Endometrial microvascular endothelial cells (primary cell): ENCODE data around the gene WLS.

- RAMPAGE, long total RNA = no peak
These were observed 168.3 kb upstream of the SGIP1 start for GRCh38 chr1:66365460-66366154.

GRCh38 chr1:66373157-66373672 is 160.7 kb upstream of the SGIP1 start:
- RAMPAGE, long total RNA = no peak

DNA sequence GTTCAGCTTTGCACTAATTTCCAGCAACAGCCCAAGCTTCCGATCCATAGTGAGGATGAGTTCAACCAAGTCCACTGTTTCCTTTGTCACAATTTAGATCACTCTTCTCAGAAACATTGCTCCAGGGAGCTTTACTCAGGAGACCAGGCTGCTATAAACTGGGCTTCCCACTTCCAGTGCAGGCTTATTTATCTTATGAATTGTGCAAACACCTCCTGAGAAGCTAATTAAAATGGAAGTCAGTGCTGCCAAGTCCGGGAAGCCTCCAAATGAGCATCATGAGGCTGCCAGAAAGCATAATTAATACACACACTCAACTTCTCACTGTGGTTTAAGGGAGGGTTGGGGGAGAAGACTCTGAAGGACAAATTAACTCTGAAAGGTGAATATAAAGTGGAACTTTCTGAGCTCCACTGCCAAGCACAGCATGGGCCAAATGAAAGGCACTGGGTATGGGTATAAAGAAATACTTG is 145.0 kb upstream of the SGIP1 start:
- RAMPAGE, long total RNA = no peak

- RAMPAGE, long total RNA = no peak
These were observed 841 bp upstream of the SGIP1 start for GRCh38 chr1:66532852-66533772.

- RAMPAGE, long total RNA = no peak
These were observed 12.9 kb upstream of the DYNLT5 start for GRCh38 chr1:66739216-66739943.

GRCh38 chr1:66877955-66878330 is 46.7 kb downstream of the DNAI4 start:
- RAMPAGE, long total RNA = no peak

- RAMPAGE, long total RNA = no peak
These were observed 32.0 kb downstream of the IL12RB2 start for GRCh38 chr1:67339620-67340179.

- RAMPAGE, long total RNA = no peak
These were observed 112.4 kb upstream of the GADD45A start for GRCh38 chr1:67572234-67573384.

DNA sequence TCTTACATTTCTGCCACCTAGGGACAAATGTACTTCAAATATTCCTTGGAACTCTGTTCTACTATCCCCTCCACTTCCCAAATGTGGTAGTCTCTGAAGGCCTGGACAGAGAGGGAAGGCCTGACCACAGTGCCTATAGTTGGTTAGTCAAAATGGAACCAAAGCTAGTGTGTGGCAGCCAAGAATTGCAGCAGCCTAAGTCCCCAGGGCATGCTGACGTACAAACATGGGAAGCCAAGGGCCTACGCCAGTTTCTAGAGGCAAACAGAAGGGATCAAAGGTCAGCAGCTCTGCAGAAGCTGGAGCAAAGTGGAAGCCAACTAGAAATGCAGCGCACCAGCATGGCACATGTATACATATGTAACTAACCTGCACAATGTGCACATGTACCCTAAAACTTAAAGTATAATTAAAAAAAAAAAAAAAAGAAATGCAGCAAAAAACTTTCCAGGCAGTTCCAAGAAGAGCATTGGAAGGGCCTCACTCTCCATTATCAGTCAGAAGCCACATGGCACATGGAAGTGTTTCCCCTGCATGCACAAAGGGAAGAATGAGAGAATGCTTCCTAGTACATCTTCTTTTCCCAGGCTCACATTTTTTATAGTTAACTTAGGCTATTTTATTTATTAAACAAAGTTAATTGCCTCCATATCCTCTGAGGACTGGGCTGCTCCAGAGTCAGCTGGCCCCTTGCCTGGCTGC is 39.4 kb upstream of the GADD45A start:
- RAMPAGE, long total RNA = no peak

DNA sequence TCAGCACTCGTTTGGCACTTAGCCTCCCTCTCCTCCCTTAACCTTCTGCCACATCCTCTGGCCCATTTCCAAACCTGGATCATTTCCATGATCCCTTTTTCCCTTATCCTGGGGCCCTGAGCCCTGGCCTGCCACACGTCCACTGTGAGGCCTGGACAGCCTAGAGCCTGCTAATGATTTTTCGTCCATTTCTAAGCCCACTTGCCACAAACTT is 37.9 kb upstream of the GADD45A start:
- RAMPAGE, long total RNA = no peak

DNA sequence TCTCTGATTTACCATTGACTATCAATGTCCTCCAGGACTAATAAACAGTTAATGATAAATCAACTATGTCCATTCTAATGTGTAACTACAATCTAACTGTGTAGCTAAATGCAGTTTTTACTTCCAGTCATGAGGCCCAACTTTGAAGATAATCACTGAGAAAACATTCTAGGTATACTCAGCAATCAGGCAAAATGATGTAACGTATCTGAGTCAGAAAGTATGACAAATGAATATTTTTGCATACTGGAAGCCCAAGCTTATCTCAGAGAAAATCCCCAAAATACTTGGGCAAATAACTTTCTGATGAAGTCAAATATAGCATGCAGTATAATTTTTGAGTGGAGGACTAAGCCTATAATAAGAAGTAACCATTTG is 2.5 kb upstream of the GADD45A start:
- RAMPAGE, long total RNA = no peak

GRCh38 chr1:68143601-68143949 is 88.7 kb downstream of the WLS start:
- RAMPAGE, long total RNA = no peak

DNA sequence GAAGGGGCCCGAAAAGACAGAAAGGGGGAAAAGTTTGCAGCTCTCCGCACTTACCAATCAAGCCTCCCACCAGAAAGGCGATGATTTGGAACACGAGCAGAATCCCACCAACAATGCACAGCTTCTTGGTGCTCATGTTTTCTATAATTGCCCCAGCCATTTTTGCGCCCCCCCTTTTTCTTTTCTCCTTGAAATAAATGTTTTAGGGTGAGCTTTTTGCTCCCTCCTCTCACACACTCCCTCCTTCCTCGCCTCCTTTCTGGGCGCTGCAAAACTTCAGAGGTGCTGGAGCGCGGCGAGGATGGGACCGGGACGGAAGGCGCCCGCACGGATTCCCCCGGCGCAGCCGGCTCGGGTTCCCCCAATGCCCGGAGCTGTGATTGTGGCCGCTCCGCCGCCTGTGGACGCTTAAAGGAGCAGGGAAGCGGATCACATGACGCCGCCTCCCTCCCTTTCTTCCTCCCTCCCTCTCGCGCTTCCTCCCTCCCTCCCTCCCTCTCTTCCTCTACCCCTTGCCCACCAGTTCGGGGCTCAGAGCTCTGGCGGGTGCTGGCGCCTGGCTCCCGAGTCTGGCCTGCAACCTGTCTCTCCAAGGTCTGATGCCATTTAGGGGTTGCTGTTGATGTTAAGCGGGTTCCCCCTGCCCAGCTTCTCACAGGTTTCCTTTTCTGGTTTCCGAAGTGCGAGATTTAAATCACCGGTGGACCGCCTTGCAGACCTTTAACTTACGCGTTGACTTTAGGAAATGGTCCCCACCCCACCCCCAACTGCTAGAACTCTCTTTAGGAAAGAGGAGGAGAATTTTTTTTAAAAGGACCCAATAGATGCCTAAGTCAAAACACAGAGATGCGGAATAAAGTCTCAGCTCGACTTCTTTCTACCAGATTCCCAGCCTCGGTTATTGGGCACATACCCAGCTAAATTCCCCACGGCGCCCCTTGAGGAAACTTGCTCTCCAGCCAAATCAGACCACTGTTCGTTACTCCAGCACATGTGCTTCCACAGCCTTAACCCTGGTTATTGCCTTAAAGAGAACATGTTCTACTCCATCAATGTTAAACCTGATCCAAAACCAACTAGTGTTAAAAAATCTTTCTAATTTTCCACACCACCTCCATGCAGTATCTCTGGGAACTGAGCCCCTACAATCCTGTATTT is at the start of gene WLS:
Gene WLS, minus strand, starts transcription at position 384 of the 1,158 bp plus-strand sequence.
- RAMPAGE, long total RNA = start-site peak on the minus strand centred at position 340 of the sequence, 97 bp wide, 253 and 220 reads in 2 replicates

- RAMPAGE, long total RNA = no peak
These were observed 91.3 kb downstream of the RPE65 start for GRCh38 chr1:68358489-68358861.

GRCh38 chr1:68384040-68384903 is 65.5 kb downstream of the RPE65 start:
- RAMPAGE, long total RNA = no peak

DNA sequence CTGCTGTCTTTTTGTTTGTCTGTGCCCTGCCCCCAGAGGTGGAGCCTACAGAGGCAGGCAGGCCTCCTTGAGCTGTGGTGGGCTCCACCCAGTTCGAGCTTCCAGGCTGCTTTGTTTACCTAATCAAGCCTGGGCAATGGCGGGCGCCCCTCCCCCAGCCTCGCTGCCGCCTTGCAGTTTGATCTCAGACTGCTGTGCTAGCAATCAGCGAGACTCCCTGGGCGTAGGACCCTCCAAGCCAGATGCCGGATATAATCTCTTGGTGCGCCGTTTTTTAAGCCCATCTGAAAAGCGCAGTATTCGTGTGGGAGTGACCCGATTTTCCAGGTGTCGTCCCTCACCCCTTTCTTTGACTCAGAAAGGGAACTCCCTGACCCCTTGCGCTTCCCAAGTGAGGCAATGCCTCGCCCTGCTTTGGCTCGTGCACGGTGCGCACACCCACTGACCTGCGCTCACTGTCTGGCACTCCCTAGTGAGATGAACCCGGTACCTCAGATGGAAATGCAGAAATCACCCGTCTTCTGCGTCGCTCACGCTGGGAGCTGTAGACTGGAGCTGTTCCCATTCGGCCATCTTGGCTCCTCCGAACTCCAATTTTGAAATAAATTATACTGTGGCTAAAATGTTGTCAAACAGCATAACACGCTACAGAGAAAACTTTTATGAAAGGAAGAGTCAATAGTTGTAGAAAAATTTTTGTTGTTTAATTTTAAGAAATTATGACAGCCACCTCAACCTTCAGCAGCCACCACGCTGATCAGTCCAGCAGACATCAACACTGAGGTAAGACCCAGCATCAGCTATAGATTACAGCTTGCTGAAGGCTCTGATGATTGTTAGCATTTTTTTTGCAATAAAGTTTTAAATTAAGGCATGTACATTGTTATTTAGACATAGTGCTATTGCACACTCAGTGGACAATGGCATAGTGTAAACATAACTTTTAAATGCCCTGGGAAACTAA is 384.6 kb upstream of the DEPDC1 start:
- RAMPAGE, long total RNA = no peak

DNA sequence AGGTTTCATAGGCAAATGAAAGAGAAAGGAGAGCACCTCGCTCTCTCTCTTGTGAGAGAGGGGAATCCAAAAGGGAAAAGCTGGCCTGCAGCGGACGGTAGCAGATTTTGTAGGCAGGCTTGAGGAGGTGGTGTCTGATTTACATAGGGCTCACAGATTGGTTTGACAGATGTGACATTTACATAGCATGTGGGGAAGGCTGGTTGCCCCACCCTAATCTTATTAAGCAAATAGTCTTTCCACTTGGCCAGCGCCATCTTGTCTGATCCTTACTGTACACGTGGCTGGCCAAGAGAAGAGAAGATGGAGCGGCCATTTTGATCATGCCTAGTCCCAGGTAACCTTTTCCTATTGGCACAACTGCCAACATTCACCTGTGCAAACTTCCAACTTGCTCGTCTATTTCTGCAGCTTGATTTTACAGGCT is 16.1 kb upstream of the LRRC7 start:
- RAMPAGE, long total RNA = no peak

DNA sequence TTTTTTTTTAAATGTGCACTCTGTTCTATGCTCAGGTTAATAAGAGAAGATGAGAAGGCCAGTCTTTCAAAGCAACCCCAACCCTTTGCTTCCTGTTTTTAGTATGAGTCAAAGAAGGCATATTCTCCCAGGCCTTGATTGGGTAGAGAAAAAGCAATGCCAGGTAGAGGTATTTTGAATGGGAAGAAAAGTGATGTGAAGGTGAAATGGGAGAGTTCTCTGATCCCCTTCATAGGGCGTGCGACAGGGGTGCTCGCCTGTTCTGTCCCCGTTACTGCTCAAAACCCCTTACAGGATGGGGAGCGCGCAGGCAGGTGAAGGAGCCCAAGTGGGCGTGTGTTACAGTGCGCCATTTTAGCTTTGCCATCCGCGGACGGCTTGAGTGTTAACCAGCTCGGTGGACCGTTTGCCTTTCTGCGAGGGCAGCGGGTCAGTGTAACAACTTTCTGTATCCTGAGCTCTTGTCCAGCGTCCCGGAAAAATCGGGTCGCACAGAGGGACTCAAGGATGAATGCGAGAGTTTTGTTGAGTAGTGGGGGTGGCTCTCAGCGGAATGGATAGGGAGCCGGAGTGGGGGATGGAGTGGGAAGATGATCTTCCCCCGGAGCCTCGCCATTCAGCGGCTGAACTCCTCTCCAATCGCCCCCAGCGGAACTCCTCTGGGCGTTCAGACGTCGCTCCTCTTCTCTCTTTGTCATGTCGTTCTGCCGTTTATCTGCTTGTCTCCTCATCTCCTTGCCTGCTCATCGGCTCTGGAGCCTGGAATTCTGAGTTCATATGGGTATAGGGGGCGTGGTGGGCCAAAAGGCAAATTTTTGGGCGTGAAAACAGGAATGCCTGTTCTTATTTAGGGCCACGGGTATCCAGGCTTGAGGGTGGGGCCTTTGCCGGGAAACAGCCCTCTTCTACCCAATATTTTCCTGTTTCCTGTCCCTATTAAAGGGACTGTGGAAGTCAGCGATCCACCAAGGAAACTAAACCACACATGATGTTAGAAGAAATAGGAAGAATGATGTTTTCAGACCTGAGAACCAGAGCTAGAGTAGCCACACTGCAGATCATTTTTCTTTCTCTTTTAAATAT is 295.4 kb downstream of the CTH start:
- RAMPAGE, long total RNA = no peak

- RAMPAGE, long total RNA = no peak
These were observed 2.4 kb upstream of the NEGR1 start for GRCh38 chr1:72284362-72285582.

DNA sequence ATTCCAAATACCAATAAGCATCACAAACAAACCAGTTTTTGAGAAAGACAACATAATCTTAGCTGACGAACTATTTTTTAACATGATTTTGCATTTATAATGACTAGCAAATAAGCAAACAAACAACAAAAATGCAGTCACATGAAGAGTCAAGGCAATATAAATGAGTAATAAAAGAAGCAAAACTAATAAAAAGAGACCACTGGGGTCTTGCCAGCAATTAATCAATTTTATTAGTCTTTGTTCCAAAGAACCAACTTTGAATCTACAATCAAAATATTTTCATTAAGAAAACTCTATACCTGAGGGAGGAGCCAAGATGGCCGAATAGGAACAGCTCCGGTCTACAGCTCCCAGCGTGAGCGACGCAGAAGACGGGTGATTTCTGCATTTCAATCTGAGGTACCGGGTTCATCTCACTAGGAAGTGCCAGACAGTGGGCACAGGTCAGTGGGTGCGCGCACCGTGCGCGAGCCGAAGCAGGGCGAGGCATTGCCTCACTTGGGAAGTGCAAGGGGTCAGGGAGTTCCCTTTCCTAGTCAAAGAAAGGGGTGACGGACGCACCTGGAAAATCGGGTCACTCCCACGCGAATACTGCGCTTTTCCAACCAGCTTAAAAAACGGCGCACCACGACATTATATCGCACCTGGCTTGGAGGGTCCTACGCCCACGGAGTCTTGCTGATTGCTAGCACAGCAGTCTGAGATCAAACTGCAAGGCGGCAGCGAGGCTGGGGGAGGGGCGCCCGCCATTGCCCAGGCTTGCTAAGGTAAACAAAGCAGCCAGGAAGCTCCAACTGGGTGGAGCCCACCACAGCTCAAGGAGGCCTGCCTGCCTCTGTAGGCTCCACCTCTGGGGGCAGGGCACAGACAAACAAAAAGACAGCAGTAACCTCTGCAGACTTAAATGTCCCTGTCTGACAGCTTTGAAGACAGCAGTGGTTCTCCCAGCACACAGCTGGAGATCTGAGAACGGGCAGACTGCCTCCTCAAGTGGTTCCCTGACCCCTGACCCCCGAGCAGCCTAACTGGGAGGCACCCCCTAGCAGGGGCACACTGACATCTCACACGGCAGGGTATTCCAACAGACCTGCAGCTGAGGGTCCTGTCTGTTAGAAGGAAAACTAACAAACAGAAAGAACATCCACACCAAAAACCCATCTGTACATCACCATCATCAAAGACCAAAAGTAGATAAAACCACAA is 616.5 kb upstream of the NEGR1 start:
- RAMPAGE, long total RNA = no peak